ENCODE results near the gene DDX20.

DNA sequence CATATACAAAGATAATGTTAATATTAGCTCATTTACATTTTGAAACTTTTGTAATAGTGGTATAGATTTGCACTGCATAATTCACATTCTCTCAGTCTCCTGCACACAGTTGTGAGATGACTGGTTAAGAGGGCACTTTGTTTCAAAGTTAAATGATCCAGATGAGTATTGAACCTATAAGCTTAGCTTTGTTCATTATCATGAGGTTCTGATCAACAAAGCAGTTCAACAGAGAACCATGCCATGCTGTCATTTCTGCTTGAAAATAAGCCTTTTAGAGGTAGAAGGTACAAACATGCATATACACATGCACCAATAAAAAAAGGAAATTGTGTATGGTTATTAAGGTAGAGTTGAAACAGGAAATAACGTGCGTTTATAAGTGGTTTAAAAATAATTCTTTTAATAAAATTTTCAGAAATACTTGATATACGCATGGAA, 4.8 kb downstream of the RAP1A start:
- PRO-cap: no peak

DNA sequence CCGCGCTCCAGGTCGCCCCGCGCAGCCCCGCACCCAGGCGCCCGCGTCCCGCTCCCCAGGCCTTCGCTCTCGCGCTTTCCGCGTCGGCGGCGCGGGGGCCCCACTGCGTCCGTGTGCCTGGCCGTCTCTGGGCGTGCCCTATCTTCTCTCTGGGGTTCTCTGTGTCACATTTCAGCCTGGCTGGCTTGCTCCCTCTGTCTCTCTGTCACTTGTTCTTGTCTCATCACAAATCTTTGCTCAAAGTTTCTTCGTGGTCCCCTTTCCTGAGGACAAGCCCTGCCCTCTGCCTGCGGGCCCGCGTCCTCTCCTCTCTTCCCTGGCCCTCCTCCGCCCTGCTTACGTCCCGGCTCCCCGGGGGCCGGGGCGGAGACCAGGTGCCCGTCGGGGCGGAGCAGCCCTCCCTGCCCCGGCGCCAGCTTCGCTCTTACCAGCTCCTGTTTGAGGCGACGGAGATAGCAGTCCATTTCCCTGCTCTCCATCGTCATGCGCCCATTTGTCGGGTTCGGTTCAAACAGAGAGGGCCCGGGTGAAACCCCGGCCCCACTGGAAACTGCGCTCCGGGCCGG, 354 bp downstream of the INKA2 start:
- PRO-cap: bidirectional peak, plus-strand start at position 441 of the sequence, minus-strand start at position 314 of the sequence

- PRO-cap: bidirectional peak, plus-strand start at chr1:111755770, minus-strand start at chr1:111755569; bidirectional peak, plus-strand start at chr1:111755903, minus-strand start at chr1:111755799
These were observed at the start of gene DDX20 for GRCh38 chr1:111755309-111756393. Gene DDX20, plus strand, starts transcription at chr1:111755901.

DNA sequence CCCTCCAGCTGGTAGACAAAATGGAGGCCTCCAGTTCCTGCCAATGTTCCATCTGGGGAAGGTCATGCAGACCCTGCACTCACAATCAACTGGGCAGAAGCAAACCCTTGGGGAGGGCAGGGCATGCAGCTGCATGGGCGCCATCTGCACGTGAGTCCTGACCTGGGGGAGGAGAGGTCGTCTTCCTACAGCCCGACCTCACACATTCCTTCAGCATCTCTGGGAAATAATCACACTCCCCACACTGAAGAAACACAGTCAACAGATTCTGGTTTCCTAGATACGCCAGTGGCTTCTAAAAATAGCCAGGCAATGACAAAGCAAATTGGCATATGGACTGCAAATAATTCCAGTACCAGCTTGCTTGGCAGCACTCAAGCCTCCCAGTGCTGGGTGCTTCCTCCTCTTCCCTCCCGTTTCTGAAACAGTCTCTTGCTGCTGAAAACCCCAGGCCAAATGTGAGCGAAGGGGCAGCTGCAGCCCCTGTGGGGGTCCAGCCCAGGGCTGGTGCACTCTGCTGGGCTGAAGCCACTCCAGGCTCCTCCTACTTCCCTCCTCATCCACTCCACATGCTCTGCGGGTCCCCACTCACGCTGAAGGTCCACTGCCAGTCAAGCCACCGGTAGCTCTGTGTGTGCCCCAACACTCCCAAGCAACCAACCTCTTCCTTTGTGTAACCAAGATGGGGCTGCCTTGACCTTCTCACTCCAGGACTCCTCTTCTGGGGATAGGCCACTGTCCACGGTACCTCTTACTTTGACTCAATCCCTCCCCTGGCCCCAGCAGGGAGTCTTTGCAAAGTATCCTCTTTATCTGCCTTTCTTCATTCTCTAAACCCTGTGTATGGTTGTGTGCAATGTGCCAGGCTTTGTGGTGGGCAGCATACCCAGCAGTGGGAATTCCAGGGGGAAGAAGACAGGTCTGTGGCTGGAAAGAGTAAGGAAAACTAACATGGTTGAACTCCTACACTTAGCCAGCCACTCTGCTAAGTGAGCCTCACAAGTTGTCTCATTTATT, 69.0 kb downstream of the KCND3 start:
- PRO-cap: no peak

- PRO-cap: unidirectional peak, minus-strand start at chr1:112199138
These were observed 197.0 kb upstream of the CTTNBP2NL start for GRCh38 chr1:112199040-112199394.

DNA sequence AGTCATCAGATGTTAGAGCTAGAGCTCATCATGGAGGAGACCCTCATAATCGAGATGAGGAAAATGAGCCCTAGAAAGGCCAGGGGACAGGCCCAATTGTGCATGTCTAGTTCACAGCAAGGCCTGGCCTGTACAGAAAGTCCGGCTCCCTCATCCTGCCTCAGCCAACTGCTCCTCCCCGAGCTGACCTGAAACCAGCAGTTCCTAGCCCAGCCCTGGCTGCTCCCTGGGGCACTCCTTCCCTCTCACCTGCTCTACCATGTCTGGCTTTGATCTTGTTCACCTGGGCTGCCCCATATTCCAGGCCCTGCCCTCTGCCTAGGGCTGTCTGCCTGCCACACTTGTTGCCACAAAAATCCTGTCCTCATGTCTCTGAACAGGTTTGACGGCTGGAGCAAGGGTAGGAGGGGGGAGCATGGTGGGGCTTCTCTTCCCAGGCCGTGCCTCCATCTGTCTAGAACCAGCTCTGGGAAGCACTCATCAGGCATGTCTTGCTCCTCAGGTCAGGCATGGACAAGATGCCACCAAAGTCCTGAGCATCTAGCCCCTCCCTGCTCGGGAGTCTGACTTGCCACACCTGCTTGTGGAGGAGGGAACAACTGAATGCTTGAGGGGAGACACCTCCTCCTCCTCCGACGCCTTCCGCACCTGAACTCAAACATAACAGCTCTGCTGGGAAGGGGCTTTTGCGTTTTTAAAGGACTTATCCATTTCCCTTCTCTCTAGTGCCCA, 44.3 kb upstream of the WNT2B start:
- PRO-cap: no peak

GRCh38 chr1:112507839-112508459, 816 bp upstream of the WNT2B start:
- PRO-cap: unidirectional peak, plus-strand start at chr1:112508055

DNA sequence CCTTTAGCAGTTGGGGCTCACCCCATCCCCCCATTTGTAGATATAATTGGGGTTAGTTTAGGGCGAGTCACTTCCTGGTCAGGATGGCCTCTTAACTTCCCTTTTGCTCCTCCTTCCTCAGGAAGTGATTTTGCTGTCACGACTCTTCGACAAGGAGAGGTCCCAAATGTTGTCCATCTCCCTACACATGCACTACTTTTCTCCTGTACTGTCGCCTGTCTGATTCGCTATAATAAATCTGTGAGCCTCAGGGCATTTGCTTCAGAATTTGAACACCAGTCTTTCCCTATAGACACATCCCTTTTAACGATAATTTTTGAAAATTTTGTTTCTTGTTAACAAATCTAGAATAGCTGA, 586 bp downstream of the CAPZA1 start:
- PRO-cap: no peak

GRCh38 chr1:112704482-112704779, 2.5 kb downstream of the RHOC start:
- PRO-cap: bidirectional peak, plus-strand start at chr1:112704622, minus-strand start at chr1:112704563

GRCh38 chr1:112849362-112849588, 106.7 kb downstream of the SLC16A1 start:
- PRO-cap: no peak

GRCh38 chr1:112956848-112957385, 921 bp upstream of the SLC16A1 start:
- PRO-cap: no peak

- PRO-cap: no peak
These were observed 3.9 kb downstream of the MAGI3 start for GRCh38 chr1:113394089-113394679.

GRCh38 chr1:113438194-113438753, 48.0 kb downstream of the MAGI3 start:
- PRO-cap: no peak

DNA sequence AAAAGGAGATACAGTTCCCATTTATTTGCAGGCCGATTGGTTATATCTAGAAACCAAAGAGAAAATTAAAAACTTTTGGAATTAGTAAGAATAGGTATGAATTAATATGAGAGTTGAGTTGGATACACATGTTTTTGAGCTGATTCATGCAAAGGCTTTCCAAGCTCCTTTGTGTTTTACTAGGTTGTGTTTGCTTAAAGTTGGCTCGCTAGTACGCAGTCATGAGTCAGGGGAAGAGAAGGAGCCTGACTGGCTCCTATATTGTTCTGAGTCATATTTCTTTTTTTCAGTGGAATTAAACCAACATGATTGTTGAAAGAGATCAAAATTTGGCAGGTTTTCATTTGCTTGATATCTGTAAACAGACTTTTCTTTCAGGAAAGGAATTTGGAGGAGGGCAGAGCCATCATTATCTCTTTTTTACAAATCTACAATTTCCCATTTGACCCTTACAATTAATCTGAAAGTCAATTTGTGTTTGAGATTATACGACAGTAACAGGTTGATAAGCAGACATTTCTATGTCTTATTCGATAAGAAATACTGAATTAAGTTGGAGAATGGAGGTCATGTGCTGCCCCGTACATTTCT, 66.7 kb downstream of the MAGI3 start:
- PRO-cap: no peak

- PRO-cap: no peak
These were observed 106.6 kb downstream of the MAGI3 start for GRCh38 chr1:113496938-113497301.

- PRO-cap: no peak
These were observed 179.9 kb downstream of the PHTF1 start for GRCh38 chr1:113579221-113579910.

- PRO-cap: no peak
These were observed 16.7 kb downstream of the BCL2L15 start for GRCh38 chr1:113870460-113871246.

DNA sequence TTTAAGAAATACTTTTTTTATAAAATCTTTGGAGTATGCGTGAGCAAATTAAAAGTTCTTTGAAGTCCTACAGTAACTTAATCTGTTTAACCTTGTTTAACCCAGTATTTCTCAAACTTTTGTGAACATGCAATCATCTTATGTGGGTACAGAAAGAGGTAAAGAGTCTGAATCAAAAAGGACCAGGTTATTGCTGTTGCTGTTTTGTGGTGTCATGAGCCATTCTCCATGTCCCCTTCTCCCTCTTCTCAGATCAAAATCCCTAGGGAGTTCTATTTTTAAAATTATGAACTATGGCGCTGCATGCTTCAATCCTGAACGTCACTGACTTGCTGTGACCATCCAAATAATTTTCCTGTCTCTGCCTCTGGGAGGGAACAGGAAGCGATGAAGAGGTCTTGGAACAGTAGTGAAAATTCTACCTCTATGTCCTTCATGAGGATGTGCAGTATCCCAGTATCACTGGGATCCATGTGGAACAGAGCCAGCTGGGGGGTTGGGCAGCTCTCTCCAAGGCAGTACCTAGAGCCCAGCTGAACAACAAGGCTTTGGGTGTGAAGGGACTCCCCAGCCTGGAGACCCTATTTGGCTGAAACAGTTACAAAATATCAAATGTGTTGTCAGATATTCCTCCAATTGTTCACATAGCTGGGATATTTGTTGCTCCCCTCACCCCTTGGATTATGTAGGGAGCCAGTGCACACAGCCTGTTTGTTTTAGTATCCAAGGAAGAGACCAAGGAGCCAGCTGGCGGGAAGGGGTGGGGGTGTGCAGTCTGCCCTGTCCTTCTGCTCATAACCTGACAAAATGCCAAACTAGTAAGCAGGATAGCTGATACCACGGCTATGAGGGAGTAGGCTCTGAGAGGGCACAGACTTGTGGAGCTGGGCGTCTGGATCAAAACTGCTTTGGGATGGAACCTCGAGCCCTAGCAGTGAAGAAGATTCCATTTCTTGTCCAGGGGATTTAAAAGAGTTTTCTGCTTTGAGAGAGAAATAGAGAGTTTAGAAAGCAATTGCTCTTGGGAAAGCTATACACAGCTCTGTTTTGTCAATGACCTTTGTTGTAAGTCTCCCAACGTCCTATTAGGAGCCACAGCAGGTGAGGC, 7.6 kb downstream of the DCLRE1B start:
- PRO-cap: bidirectional peak, plus-strand start at position 370 of the sequence, minus-strand start at position 250 of the sequence

DNA sequence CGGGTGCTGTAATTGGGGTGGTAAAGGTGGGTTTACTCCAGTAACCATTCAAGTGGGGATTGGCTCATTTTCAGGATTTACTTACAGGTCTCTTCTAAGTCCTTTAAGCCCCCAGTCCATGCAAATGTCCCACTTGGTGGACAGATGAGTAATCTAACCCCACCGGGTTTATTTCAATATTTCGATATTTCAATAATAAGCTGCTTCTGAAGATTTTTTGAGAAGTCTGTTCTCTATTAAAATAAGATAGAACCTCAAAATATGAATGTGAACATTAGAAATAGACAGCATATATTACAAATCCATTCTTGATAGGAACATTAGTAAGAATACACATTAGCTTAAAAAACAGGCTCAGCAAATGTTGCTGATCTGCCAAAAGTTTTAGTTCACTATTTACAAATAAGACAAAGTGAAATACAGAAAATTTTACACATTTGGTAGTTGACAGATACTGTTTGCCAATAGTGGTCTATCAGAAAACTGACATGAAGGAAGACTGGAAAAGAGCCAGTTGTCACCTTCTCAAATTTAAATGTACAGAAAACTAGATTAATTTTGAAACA, 114.6 kb downstream of the TRIM33 start:
- PRO-cap: no peak

GRCh38 chr1:114425333-114425880, 85.6 kb downstream of the TRIM33 start:
- PRO-cap: no peak